ENCODE measurements around a stretch of chr11.

DNA sequence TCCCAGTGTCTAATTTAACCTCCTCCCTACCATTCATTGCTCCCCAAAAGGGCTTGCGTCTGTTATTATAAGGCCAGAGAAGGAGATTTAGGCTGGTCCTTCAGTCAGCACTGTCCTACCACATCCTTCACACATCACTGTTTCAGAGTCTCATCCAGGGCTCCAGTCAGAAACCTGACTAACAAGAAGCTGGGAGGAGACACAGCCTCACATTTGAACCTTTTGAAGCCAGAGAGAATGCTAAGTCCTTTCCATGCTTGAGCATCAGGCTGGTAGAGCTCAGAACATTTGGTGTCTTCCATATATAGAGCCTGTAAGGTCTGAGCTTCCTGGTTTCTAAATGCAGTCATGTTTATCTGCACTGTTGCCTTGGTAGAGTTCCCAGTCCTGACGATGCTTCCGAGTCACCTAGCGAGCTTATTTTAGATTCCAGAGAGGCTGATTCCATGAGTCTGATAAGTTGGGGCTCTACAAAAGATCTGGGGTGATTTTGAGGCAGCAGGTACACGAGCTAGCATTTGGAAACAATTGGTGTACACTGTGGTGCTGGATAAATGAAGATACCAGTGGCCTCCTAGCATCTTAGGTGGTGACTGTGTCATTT is 68.4 kb upstream of the SORL1 start:
- PRO-cap = no peak
- RRBS = no CpG with 5 or more reads among the region's 5 CpGs

- PRO-cap = no peak
- RRBS = no CpG with 5 or more reads among the region's 3 CpGs
Measured at GRCh38 chr11:121429498-121430040, 22.5 kb upstream of the SORL1 start.

- PRO-cap = no peak
- RRBS = no CpG with 5 or more reads among the region's 4 CpGs
Measured at GRCh38 chr11:121446781-121447123, 5.4 kb upstream of the SORL1 start.

DNA sequence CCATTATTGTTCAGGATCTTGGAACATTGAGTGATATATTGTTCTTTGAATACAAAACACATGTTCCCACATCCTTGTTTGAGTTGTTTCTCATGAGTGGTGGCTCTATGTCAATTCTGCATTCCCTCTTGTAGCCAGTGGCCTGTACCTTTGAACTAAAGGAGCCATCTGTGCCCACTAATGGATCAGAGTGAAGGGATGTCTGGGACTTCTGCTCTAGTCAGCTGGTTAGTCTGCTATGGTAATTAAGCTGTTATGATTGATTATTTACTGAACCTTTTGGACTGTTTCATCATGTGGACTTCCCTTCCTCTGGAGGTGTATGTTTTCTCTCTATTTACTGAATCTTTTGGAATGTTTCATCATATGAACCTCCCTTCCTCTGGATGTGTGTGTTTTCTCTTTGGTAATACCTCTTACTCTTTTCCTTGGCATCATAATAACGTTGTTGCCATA is 112.8 kb downstream of the SORL1 start:
- PRO-cap = no peak
- RRBS = no CpG with 5 or more reads among the region's 1 CpG

DNA sequence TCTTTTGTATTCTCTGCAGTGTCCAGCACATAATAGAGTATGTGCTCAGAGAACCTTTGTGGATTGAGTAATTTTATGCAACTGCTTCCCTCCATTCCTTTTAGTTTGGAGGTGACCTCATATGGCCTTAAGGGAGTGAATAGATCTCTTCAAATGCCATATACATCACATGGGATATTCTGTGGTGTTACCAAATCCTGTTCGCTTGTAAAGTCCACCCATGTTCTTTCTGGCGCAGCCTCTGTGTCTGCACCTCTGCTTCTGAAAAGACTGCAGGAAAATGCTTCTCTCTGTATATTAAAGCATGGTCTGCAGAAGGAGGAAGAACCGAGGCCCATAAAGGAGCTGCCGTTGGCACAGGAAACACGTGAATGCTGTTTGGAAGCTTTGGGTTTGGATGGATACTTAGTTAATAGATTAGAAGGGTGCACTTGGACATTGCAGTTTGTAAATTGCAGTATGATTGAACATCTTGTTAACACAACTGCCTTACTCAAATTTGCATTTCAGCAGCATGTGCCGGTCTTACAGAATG is 126.5 kb downstream of the SORL1 start:
- PRO-cap = no peak
- RRBS = no CpG with 5 or more reads among the region's 6 CpGs

GRCh38 chr11:121595403-121596089 is 143.4 kb downstream of the SORL1 start:
- PRO-cap = no peak
- RRBS = no CpG with 5 or more reads among the region's 23 CpGs

DNA sequence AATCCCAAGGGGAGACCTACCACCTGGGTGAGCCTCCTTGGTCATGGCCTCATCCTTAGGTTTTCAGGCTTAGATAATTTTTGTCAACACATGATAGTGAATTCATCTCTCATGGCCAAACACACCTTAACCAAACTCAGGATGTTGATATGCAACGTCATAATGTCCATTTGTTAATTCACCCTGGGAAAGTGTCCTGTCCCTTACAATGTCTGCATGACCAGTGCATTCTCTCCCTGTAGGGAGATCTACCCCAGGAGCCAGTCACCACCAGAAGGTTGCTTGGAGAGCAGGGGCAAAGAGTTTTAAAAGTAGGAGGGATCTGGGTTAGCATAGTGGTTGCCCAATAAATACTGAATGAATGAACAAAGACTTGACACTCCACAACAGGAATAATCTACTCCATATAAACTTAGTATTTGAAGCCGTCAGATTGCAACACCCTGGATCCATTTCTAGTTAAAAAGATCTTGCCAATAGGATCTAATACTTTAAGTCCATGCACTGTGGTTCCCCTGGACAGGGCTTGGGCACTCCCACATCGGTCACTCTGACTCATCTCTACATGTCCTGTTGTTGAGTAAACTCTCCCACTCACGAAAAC is 182.5 kb downstream of the SORL1 start:
- PRO-cap = no peak
- RRBS = no CpG with 5 or more reads among the region's 4 CpGs

- PRO-cap = no peak
- RRBS = no CpG with 5 or more reads among the region's 2 CpGs
Measured at GRCh38 chr11:121959484-121959796, 156.6 kb downstream of the BLID start.

- PRO-cap = no peak
- RRBS = no CpG with 5 or more reads among the region's 4 CpGs
Measured at GRCh38 chr11:121961139-121962000, 154.6 kb downstream of the BLID start.

DNA sequence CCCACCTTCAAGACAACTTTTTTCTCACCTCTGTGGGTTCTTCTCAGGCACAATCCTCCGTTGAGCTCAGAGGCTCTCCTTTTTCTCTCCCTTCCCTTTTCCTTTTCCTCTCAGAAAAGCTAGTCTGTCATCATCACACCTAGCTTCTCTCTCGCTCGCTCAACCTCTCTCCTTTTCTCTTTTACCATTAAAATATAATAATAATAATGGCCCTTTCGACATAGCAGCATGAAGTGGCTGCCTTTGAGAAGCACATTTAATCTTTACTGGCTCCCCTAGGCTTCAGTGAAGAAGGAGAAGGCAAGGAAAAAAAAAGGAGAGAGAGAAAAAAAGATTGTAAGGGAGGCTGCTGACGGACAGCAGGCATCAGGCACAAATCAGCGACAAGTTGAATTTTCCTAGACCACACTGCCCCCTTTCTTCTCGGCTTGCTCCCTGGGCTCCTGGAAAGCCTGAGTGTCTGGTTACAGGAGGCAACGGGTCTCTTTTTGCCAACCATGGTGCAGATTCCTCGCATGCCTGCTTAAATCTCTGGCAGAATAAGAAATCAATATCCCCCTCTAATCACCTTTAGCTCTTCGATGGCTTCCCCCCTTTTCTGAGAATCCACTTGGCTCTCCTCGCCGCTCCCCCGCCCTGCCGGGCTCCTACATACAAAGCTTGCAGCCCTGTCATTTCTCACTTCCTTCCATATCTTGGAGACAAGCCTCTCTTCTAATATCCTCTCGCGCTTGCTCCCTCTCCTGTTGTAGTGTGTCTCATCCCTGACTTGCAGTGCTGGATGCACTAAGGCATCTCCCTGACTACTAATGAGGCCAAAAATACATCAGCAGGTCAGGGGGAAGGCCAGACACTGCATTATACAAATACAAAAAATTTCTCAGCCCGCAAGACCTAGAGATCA is 14.3 kb downstream of the BLID start:
- PRO-cap = bidirectional peak, plus-strand start at position 453 of the sequence, minus-strand start at position 379 of the sequence
- RRBS = no CpG with 5 or more reads among the region's 17 CpGs

DNA sequence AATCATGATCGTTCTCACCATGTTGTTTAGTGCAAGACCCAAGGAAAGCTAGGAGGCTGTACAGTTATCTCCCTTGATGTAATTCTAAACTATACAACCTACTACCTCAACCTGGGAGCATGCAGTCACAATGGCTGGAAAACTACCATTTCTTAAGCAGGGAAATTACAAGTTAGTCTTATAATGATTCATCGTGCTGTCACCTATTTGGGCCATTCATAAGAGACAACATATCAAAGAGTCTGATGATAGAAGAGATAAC is 30.4 kb upstream of the BLID start:
- PRO-cap = unidirectional peak, minus-strand start at position 110 of the sequence
- RRBS = no CpG with 5 or more reads among the region's 2 CpGs

- PRO-cap = no peak
- RRBS = no CpG with 5 or more reads among the region's 6 CpGs
Measured at GRCh38 chr11:122152072-122152432, 36.0 kb upstream of the BLID start.

DNA sequence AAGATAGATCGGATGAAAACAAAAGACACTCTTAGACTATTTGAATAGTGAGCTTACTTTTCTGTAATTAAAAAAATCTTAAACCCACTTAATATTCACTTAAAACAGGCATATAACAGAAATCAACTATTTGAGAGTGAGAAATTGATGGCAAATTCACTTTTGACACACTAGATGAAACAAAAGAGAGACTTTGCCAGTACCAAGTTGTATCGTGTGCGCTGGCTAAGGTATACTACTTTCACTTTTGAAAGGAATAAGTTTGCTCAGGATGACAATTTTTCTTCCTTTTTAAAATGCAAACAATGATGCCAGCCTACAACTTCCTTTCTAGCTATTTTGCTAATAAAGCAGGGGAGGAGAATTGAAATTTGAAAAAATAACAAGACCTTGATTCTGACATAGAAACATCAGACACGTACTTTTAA is 41.5 kb upstream of the BLID start:
- PRO-cap = no peak
- RRBS = no CpG with 5 or more reads among the region's 4 CpGs

GRCh38 chr11:122159046-122159818 is 43.2 kb upstream of the BLID start:
- PRO-cap = bidirectional peak, plus-strand start at chr11:122159614, minus-strand start at chr11:122159618
- RRBS = no CpG with 5 or more reads among the region's 15 CpGs

GRCh38 chr11:122305406-122305831 is 189.4 kb upstream of the BLID start:
- PRO-cap = no peak
- RRBS = no CpG with 5 or more reads among the region's 6 CpGs

- PRO-cap = no peak
- RRBS = no CpG with 5 or more reads among the region's 4 CpGs
Measured at GRCh38 chr11:122336195-122336822, 220.3 kb upstream of the BLID start.

GRCh38 chr11:122336839-122337053 is 220.7 kb upstream of the BLID start:
- PRO-cap = no peak
- RRBS = no CpG with 5 or more reads among the region's 5 CpGs

GRCh38 chr11:122559671-122560117 is 95.8 kb upstream of the UBASH3B start:
- PRO-cap = unidirectional peak, plus-strand start at chr11:122559939
- RRBS = no CpG with 5 or more reads among the region's 8 CpGs

DNA sequence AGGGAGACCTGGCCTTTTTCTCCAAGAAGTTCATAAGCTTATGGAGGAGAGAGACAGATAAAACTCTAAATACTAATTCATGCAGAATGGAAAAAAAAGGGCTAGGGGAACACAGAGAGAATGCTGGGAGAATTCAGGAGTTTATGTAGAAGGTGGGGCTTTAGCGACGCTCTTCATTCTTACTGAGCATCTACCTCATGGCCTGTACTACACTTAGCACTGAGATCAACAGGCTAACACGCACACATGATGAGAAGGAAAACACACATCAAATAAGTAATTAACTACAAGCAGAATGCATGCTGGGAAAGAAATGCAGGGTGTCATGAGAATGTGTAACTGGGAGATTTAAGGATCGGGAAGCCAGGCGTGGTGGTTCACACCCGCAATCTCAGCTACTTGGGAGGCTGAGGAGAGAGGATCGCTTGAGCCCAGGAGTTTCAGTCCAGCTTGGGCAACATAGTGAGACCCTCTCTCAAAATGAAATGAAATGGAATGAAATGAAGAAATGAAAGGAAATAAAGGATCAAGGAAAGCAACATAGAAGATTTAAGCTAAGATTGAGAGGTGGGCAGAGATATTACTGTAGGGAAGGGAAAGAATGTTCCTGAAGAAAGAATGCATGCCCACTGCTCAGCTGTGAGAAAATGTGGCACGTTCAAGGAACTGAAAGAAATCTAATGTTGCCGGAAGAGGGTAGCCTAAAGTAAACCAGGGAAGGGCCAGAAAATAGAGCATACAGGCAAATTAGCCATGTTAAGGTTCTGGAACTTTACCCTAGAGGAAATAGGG is 81.1 kb downstream of the UBASH3B start:
- PRO-cap = no peak
- RRBS = no CpG with 5 or more reads among the region's 9 CpGs

DNA sequence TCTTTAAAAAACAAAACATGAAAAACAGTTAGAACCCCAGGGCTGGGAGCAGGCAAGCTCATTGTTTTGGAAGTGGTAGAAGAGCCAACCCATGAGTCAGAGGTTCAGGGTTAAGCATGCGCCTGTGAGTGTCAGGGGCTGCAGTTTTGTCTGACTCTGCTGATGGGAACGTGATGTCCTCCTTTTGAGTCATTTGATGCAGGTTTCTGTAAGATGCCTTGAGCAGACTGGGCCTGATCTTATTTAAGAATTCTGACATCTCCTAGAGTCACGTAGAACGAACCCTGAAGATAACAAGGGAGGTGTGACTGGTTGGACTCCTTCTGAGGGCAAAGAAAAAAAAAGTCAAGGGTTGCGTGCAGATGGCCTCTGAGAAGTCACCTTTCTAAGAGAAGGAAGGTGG is 53.6 kb upstream of the CRTAM start:
- PRO-cap = no peak
- RRBS = no CpG with 5 or more reads among the region's 5 CpGs

All from MCF 10A (cell line).